Glomerular endothelial cell (primary cell): ENCODE measurements around a stretch of chr7.

GRCh38 chr7:130939789-130940561 lies 206.0 kb upstream of the KLF14 start:
- RAMPAGE, long total RNA = no peak

DNA sequence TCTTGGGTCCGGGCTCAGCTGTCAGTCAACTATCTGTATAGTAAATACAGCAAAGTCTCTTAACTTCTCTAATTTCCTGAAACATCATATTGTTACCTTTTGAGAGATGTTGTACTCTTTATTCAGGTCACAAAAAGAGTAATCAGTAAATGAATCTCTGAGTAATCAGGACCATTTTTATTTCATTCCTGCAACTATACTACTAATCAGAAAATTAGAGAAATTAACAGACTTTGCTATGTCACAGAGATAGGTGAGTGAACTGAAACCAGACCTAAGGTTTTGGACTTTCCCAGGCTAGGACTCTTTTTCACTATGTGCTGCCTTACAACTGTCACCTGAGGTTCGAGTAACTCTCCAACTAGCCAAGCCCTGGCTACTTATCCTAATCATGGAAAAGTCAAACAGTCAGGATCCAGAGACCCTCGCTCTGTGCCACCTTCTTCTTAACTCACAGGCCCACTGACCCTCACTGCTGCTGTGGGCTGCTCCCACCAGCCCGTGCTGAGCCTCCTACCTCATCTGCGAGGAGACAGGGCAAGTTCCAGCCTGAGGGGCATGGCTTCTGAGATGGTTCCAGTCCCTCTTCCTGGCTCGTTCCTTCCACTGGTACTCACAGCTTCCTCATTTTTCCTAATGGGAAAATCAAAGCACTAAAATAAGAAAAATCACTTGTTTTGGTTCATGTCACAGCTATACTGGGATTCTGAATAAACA lies 211.4 kb upstream of the KLF14 start:
- RAMPAGE, long total RNA = no peak

DNA sequence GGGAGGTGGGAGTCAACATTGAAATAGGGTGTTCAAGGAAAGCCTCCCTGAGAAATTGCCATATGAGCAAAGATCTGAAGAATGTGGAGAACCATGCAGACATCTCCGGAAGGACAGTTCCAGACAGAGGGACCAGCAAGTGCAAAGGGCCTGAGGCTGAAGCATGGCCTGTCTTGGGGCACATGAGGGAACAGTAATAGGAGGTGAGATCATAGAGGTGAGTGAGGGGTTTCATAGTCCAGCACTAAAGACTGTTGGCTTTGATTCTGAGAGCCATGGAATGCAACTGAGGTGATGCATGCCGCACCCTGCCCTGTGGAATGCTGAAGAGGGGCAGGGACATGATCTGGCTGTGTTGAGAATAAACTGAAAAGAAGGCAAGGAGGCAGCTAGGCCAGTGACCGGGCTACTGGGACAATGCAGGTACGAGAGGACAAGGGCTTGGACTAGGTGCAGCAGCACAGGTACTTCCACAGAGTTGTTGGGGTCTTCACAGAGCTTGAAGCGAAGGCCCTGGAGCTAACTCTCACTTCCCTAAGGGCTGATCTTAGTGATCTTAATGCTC lies 253.1 kb upstream of the KLF14 start:
- RAMPAGE, long total RNA = no peak

DNA sequence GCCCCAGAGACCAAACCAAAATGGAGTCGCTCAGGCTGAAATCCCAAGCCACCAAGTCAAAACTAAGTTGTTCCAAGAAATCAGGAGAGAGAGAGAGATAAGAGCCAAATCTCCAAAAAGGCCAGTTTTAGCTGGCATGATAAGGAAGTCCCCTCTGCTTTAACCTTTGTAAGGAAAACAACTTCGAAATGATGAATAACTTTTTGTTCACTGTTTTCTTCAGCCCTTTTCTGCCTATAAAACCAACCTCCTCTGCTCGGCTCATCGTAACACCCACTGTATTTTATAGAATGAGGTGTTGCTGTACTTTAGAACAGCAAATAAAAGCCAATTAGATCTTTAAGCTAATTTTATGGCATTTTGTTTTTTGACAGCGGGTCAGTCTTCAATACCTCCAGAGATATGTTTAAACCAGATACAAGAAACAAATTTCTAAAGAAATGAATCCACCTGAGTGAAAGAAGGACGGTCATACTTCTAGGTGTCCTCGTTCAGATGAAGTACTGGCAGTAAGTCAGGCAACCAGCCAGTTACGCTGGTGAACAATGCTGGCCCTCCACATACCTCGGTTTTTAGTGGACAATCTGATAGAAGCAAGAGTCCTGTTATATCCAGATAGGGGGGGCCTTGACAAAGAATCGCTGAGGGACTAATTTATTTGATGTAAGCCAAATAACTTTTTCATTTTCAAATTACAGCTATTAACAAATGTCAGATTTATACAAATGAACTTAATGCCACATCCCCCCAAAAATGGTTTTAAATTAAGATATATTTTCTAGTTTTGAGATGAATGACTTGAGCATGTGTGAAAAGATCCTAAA lies 266.3 kb upstream of the KLF14 start:
- RAMPAGE, long total RNA = no peak

DNA sequence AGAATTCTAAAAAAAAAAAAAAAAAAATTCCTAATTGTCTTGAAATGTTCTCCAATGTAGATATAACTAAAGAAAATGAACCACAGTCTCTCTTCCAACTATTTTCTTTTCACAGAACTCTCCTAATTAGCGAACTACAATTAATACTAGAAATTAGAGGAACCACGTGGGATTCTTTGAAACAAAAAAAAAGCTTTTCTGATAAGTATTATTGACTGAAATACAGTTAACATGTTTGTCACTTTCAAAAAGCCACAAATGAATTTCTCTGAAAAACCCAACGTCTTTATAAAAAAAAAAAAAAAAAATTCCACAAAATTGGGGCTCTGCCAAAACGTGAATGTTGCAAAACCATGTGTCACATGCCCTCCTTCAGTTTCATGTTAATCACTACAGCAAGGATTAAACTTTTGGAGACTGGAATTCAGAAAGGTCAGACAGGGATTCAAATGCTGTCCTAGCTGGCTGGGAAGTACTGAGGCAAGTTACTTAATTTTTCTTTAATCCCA lies 277.9 kb upstream of the KLF14 start:
- RAMPAGE, long total RNA = no peak

DNA sequence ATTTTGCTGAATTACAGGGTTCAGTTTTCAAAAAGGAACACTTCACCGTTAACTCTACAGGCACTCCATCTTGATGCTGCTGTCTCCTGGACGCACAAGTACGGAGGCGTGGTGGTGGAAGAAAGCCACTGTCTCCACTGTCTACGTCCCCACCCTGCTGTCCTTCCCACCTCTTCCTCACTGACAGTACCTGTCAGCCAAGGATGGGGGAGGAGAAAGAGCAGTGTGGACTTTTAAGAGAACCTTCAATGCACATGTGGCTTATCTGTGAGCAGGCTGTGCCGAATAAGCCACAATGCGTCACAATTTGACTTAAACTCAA lies 279.1 kb upstream of the KLF14 start:
- RAMPAGE, long total RNA = no peak

DNA sequence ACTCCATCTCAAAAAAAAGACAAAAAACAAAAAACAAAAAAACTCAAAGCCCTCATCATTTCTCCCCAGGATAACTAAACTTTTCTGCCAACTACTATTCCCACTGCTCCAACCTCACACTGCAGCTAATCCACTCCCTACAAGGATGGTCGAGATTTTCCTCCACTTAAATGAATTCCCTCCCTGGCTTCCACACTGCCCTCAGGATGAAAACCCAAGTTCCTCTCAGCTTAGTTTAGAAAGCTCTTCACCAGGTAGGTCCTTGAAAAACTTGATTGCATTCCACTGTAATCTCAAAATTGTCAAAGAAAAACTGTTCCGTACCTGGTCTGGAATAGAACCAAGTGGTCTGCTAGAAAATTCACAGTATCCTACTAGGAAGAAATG lies 294.3 kb upstream of the KLF14 start:
- RAMPAGE, long total RNA = no peak

GRCh38 chr7:131055401-131056400 lies 272.0 kb upstream of the MKLN1 start:
- RAMPAGE, long total RNA = no peak

GRCh38 chr7:131078764-131080099 lies 248.4 kb upstream of the MKLN1 start:
- RAMPAGE, long total RNA = no peak

- RAMPAGE, long total RNA = no peak
Measured at GRCh38 chr7:131087285-131087622, 240.4 kb upstream of the MKLN1 start.

- RAMPAGE, long total RNA = no peak
Measured at GRCh38 chr7:131098165-131098618, 229.5 kb upstream of the MKLN1 start.

DNA sequence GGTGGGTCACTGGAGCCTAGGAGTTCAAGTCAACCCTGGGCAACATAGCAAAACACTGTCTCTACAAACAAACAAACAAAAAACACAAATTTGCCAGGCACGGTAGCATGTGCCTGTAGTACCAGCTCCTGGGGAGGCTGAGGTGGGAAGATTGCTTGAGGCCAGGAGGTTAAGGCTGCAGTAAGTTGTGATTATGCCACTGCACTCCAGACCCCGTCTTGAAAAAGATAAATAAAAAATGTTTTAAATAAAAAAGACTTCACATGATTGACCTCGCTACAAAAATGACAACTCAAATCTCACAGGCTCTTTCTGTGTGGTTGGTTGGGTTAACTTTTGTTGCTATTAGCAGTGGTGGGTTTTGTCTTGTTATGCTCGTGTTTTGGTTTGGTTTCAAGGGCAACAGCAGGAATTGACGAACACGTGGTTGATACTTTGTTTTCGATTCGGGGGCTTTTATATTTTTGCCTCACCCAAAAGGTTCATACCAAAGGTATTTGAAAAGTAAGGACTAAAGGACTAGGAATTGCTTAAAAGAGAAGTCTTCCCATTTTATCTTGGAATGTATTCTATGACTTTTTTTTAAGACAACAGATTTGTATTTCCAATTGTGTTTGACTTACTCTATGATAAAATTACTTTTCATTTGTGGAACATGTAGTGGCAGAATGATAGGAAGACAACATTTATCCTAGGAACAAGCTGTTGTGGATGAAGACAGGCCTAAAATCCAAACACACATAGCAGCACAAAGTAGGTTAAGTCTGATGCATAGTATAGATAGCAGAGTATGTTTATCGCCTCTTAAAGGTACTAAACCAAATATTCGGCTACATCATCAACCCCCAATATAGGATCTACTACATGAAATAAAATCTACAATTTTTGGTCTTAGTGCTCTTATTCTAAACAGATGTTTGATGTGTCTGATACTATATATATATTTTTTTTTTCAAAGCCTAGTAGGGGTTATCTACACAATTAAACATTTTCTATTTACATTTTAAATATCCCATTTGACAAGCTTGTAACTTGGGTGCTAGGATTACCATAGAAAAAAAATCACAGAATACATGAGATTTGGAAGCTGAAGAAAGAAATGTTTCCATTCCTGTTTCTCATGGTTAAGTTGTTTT lies 226.8 kb upstream of the MKLN1 start:
- RAMPAGE, long total RNA = no peak

GRCh38 chr7:131124294-131124867 lies 203.3 kb upstream of the MKLN1 start:
- RAMPAGE, long total RNA = no peak

GRCh38 chr7:131219139-131219532 lies 108.5 kb upstream of the MKLN1 start:
- RAMPAGE, long total RNA = no peak

GRCh38 chr7:131225374-131226636 lies 101.9 kb upstream of the MKLN1 start:
- RAMPAGE, long total RNA = no peak

DNA sequence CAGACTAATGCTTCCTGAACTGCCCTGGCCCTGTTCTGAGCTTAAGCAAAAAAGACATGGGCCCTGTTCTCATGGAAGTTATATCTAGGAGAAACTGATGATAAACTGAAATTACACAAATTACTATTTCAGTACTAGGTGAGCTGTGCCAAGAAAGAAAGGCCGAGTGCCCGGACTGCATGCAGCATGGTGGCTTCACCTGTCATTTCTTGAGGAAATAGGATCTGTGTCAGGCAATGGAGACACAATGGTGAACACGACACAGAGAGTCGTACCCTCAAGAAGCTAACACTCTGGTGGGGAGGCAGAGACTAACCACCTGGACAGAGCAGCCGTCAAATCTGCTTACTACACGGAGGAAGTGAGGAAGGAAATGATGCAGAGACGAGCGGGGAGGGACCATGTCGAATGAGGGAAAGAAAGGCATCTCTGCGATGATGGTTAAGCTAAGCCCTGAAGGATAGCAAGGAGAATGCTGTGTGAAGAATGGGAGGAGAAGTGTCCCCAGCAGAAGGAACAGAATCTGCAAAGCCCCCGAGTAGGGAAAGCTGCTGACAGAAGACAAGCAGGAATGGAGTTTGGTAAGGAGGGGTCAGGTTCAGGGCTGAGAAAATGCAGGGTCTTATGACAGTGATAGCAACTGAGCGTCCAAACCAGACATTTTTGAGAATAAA lies 44.3 kb downstream of the PODXL start:
- RAMPAGE, long total RNA = no peak

- RAMPAGE, long total RNA = no peak
Measured at GRCh38 chr7:131524108-131524537, 32.3 kb downstream of the PODXL start.

GRCh38 chr7:131585949-131586902 lies 29.8 kb upstream of the PODXL start:
- RAMPAGE, long total RNA = no peak

- RAMPAGE, long total RNA = no peak
Measured at GRCh38 chr7:131829794-131830413, 273.5 kb upstream of the PODXL start.

DNA sequence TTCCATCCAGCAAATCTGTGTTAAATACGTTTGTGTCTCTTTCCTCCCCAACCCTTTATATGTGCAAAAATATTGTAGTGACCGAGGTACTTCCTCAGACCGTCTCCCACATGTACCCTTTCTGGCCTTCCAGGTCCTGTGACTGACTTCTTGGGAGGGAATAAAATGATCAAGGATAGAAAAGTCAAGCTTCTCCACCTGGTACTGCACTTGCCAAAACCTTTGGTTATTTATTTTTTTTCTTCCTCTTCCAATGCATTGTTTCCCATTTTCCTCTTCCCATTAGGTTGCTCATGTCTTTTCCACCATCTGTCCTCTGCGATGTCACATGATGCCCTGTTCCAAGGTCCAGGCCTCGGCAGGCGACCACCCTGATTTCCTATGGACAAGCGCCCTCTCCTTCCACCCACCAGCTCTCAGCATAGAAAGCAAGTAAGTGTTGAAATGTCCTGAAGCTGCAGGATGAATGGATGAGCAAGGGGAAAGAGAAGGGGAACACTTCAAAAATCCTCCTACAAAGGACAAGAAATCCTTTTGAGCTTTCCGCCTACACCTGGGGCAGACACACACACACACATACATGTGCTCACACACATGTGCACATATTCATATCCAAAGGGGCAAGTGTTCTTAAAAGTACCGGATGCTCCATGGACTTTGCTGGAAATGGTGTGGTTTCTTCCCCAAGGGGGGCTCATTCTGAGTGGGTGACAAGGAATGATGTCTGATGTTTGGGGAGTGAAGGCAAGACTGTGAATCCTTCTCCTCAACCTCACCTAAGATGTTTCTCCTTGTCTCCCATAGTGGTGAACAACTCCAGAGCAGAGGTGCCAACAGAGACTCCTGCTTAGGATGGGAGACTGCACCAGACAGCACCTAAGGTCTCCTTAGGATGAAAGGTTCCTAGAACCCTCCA lies 448.0 kb downstream of the PLXNA4 start:
- RAMPAGE, long total RNA = no peak